Metastatic Liver Carcinoma in the Lung (tissue), 2 donors: ENCODE results near the gene C2orf16.

GRCh38 chr2:27383860-27384334 lies 3.4 kb upstream of the ZNF513 start:
- PRO-cap, 2 experiments = no peak in any of the 2 experiments

- PRO-cap, 2 experiments = no peak in any of the 2 experiments
Measured at GRCh38 chr2:27408232-27408587, 1.2 kb downstream of the PPM1G start.

DNA sequence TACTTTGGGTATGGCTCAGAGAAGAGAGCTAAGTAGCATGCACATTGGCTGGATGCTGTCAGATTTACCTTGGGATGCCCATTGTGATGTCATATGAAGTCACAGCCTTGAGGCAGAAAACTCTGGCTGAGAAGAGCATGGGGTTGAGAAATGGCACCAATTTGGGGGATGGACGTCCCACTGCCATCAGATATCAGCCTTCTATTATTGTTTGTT lies at the start of gene C2orf16:
C2orf16 (plus strand) TSS at position 110 of the 216 bp plus-strand sequence.
- PRO-cap, 2 experiments = no peak in any of the 2 experiments

DNA sequence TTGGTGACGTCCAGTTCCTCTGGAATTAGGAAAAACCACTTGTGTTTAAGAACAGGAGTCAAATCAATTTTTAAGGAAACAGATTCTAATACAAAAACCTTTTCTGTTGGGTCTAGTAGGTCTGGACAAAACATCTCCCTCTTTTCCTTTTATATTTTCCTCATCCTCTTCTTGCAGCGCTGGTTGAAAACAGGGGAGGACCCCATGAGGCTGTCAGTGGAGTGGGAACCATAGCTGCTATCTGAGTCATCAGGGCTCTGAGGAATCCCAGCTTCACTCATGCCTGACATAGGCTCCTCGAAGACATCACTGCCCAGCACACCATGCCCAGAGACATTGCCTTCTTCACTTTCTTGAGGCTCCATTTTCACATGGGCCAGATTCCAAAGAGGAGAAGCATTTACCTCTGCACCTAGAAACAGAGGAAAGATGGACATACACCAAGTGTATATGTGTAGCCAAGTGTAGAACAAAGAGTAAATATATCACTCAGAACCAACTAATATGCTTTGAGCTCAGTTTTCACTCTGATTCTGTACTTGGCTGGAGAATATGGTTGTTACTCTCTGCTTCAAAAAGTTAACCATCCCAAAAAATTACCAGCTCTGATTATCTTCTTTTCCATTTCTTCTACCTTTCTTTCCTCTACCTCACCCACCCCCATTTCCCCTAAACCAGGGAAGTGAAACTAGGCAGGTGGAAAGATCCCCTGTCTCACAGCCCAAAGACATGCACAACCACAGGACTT lies 9.9 kb downstream of the SUPT7L start:
- PRO-cap, 2 experiments = no peak in any of the 2 experiments

- PRO-cap, 2 experiments = no peak in any of the 2 experiments
Measured at GRCh38 chr2:27703768-27703967, 40.0 kb downstream of the SLC4A1AP start.

DNA sequence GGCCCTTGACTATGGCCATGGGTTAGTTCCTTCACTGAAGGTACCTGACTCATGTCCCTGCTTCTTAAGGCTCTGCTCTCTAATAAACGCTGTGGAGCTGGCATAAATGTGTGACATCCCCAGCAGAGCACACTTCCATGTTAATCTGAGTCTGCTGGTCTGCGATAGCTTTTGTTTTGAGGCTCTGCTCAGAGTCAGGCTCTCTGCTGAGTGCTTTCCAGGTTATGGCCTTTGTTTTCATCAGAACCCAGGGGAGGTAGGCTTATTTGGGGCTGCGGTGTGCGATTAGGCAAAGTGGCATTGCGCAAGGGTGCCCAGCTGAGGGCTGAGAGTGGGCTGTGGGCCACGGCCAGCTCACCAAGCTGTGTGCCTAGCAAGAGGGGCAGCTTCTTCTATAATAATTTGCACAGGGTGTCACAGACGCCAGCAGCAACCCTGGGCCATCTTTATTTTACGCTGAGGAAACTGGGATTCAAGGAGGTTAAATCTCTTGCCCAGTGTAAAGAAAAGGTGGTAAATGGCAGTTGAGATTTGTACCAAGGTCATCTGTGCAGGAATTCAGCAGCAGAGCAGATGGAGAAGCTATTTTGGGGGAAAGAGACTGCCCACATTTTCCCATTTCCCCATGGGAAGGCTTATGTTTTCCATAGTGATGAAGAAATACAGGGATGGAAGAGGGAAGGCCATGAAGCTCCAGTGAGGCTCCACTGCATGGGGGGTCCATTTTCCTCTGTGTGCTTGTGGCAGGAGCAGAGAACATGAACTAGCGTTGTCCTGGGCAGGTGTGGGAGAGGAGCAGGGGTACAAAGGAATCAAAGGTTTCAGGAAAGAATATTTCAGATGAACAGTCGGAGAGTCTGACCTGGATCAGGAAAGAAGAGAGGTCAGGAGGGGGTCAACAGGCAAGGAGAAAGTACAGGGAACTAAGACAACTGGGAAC lies 25.7 kb downstream of the MRPL33 start:
- PRO-cap, 2 experiments = no peak in any of the 2 experiments

GRCh38 chr2:27901116-27901932 lies 10.8 kb downstream of the BABAM2 start:
- PRO-cap, 2 experiments = no peak in any of the 2 experiments

DNA sequence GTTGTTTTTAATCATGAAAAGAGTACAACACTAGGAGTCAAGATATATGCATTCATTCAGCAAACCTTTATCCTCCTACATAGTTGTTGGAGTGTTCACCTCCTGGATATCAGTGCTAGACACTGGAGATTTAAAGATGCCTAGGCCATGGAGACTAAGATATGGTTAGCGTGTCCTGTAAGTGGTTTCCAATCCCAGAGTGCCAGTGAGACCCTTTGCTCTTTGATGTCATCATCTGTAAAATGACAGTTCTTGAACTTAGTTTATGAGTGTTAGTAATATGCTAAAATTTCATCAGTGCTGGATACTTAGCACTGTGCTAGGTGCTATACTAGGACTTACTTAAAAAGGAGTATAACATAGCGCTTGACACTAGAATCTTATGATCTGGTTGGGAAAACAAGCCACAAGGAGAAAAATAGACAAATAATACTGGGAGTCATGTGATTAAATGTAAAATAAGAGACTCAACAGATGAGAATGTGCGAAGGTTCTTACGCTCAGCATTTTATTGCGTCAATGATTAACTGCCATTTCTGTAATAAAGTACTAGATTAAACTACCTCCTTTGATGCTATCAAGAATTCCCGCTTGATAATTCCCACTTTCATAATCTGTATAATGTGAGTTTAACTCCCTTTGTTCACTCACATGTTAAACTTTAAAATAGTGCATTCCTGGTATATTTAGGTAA lies 31.5 kb downstream of the BABAM2 start:
- PRO-cap, 2 experiments = peak in 1 of 2 experiments; most common minus-strand start position 201 of the sequence (in 1)

- PRO-cap, 2 experiments = no peak in any of the 2 experiments
Measured at GRCh38 chr2:27959316-27960069, 69.0 kb downstream of the BABAM2 start.

DNA sequence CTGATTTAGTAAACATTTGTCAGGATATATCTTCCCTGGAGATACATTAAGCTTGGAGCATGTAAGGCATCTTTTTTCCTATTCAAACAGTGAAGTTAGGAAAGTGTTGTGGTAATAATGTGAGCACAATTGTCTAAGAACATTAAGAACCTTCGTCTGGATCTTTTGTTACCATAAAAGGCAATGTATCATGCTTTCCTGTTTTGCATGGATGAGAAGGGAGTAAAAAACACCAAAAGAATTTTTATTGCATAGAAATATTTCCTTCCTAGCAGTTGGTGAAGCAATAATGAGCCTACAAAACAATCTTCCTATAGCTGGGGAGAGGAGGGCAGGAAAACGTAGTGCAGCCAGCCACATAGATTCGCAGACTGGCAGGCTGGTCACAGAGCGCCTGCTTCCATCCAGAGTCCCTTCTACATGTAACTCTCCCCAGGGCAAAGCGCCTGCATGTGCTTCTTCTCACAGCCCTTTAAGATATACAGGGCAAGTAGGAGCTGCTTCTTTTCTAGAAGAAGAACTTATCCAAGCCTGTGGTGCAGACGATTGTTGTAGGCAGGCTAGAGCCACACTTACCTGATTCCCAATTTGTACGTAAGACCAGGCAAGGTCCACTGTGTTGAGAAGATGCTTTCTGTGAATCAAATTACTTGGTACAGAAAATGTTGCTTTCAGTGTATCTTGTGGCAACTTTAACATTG lies 190.4 kb downstream of the BABAM2 start:
- PRO-cap, 2 experiments = no peak in any of the 2 experiments

DNA sequence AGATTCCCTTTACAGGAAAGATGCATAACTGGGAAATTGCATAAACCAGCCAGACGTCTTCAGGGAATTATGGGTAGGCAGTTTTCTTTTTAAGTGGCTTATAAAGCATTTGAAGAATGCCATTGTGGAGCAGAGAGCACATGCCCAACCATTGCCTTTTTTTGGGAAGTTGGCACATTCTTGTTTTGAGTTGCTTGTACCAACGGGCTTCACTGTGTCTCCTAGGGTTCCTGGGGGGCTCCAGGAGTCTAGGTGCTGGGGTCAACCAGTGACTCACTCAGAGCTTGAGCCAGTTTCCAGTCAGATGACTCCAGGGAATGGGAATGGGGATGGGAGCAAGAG lies 231.6 kb upstream of the FOSL2 start:
- PRO-cap, 2 experiments = no peak in any of the 2 experiments

DNA sequence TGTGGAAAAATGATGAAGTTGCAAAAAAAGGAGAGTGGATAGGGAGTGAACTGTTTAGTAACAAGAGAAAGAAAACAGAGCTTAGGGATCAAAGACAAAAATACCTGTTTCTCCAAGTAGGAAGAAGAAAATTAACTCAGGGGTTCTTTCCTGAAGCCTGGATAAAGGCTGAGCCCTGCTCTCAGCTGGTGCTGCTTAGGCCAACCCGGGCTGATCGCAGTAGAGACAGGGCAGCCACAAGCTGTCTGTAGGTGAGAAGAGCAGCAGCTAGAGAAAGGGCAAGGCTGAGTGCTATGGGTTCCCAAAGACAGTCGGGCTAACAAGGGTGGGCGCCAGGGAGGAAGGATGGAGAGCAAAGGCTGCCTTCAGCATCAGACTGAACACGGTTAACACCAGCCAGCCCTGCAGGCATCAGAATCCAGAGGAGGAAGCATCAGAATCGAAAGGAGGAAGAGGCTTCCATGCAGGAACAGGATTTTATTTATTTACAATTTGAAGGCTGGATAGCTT lies 167.6 kb upstream of the FOSL2 start:
- PRO-cap, 2 experiments = no peak in any of the 2 experiments

- PRO-cap, 2 experiments = no peak in any of the 2 experiments
Measured at GRCh38 chr2:28232980-28233821, 159.5 kb upstream of the FOSL2 start.

GRCh38 chr2:28274736-28275736 lies 117.6 kb upstream of the FOSL2 start:
- PRO-cap, 2 experiments = no peak in any of the 2 experiments

DNA sequence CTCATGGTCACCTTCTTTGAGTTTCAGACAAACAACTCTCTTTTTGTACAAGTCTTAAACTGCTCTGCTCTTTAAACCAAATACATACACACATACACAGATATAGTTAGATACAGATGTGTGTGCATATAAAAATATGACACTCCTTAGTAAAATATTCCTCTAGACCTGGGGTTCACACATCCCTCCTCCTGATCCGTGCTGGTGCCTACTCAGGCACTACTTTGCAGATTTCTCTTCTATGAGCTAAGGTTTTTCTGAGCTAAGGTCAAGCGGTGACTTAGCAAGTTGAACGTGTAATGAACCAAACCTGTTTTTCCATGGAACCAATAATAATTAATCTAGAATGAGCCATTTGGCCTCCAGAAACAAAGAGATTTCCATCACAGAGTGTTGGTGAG lies 112.2 kb upstream of the FOSL2 start:
- PRO-cap, 2 experiments = no peak in any of the 2 experiments

DNA sequence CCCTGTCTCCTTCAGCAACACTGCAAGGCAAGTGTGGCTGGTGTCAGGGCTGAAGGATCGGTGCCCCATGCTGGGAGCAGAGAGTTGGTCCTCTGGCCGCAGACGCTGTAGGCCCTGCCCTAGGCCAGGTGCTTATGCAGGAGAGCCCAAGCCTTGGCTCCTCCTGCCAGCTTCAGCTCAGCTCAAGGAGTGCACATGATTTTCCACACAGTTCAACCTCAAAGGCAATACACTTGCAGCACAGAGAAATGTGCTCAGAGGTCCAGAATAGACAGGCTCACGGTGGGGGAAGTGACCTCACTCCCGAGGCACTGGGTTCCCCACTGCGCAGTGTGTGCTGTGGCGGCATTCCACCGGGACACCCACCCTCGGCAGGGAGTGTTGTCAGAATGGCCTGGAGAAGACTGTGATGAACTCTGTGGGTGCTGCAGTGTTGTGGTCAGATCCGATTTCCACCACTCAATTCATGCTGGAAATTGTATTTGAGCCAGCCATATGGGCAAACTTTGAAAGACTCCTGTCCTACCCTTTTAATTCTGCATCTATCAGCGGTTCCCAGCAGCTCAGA lies 73.0 kb upstream of the FOSL2 start:
- PRO-cap, 2 experiments = no peak in any of the 2 experiments

DNA sequence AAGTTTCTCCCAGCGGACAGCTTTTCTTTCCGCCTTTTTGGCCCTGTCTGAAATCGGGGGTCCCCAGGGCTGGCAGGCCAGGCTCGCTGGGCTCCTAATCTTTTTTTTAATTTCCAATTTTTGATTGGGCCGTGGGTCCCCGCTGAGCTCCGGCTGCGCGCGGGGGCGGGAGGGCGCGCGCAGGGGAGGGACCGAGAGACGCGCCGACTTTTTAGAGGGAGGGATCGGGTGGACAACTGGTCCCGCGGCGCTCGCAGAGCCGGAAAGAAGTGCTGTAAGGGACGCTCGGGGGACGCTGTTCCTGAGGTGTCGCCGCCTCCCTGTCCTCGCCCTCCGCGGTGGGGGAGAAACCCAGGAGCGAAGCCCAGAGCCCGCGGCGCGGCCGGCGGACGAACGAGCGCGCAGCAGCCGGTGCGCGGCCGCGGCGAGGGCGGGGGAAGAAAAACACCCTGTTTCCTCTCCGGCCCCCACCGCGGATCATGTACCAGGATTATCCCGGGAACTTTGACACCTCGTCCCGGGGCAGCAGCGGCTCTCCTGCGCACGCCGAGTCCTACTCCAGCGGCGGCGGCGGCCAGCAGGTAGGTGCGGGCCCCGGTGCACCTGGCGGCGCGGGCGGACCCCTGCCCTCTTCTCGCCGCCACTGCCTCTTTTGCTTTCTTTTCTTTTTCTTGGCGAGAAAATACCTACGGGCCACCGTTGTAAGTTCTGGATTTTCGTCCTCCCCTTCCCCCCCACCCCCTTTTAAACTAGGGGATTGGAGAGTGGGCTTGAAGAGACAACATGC lies 777 bp downstream of the FOSL2 start:
- PRO-cap, 2 experiments = peak in 2 of 2 experiments; most common plus-strand start position 214 of the sequence (in 1); most common minus-strand start position 45 of the sequence (in 1)

- PRO-cap, 2 experiments = peak in 2 of 2 experiments; most common plus-strand start chr2:28394731 (in 1); most common minus-strand start chr2:28394680 (in 2)
Measured at GRCh38 chr2:28394445-28394890, 1.8 kb downstream of the FOSL2 start.

DNA sequence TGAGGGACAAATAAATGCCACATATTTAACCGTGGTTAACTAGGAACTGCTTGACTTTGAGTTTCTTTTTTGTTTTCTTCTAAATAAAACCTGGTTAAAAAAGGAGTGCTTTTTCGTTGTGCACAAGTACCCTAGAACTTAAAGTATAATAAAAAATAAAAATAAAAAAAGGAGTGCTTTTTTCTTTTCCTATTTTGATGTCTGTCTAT lies 4.3 kb downstream of the FOSL2 start:
- PRO-cap, 2 experiments = no peak in any of the 2 experiments

DNA sequence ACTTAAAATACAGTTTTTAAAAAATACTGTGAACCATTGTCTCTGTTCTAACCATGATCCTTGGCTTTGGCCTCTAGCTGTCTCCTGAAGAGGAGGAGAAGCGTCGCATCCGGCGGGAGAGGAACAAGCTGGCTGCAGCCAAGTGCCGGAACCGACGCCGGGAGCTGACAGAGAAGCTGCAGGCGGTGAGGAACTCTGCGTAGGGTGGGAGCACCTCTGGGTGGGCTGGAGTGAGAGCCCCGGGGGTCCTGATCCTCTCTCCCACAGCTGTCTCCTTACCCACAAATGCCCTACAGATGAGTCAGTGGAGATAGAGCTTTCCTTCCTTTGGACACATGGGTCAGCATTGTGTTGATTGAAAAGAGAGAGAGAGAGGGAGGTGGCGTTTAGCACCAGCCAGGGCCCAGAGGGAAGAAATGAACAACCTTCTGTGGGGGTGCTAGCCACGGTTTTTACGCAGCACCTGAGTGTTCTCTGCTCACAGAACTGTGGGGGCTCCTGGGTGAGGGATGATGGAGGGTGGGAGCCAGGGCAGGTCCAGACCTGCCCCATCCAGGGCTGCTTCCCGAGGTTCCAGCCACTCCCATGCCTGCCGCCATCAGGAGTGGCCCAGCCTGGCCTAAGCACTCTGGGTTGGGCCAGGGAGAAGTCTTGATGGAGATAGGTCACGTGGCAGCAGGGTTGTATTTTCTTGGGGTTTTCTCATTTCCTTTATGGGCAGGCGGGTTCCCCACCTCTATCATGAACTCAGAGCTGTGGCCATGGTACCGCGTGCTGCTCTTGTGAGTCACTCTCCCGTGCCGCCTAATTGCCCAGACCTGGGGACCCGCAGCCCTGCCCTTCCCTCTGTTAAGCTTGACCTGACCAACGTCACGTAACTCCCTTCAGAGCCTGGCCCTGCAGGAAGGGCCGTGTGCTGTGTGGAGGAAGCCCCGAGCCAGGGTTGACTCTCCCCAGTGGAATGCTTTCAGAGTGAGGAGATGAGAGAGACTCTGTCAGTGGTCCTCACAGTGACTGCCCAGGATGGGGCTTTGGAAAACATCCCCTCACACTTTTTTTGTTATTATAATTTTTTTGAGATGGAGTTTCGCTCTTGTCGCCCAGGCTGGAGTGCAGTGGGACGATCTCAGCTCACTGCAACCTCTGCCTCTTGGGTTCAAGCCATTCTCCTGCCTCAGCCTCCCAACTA lies 16.4 kb downstream of the FOSL2 start:
- PRO-cap, 2 experiments = no peak in any of the 2 experiments